Measurements from ENCODE around the gene NXPE4.

DNA sequence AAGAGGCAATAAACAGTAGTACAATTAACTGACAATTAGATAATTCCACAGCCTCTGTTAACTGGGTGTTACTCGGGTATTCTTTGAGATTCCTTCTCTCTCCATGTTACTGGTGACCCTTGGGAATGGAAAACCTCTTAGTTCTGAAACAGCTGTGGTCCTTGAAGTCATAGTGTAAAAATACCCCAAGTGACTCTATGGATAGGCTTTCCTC is 187 bp upstream of the NXPE1 start:
CAGE:
- cytosol, long polyA minus RNA: no peak
- cytosol, long polyA plus RNA: no peak
- long polyA plus RNA: no peak
- nucleus, long polyA minus RNA: no peak
- nucleus, long polyA plus RNA: no peak

DNA sequence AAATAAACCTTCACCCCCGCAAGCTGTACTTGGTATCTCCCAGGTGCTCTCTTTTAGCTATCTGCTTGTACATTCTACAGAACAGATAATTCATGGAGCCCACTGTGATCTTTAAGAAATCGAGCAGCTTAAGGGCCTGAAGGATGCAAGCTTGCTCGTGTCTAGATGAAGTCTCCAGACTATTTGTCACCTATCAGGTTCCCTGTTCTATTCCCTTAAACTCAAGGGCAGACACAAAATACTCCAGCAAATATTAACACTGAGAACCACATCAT is 752 bp downstream of the NXPE4 start:
CAGE:
- cytosol, long polyA minus RNA: no peak
- cytosol, long polyA plus RNA: no peak
- long polyA plus RNA: no peak
- nucleus, long polyA minus RNA: no peak
- nucleus, long polyA plus RNA: no peak

DNA sequence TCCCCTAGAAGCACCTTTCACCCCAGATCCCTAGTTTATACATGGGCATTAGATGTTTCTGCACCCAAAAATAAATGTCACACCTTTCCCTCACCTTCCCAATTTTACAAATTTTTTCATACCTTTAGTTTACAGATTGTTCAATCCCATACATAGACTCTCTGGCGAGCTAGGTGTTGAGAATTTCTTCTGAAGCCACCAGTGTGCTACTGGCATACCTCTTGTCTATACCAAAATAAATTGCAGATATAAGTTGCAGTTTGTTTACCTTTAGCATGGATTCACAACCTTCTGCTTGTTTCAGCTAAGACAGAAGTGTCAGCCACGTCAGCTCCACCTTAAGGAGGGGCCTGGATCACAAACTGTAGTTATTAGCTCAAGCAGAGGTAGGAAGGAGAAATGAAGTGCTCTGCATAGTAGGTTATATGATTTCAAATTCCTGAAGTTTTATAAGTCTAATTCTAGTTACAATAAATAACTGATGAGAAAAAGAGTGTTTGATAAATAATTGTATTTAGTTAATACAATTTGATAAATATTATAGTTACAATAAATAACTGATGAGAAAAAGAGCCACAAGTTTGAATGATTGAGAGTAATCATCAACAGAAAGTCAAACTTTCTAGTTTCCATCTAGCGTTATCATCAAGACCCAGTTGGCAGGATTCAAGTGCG is at the start of gene NXPE4:
TSS of gene NXPE4 (minus strand) at position 317 of the 675 bp plus-strand sequence.
CAGE:
- cytosol, long polyA minus RNA: no peak
- cytosol, long polyA plus RNA: no peak
- long polyA plus RNA: no peak
- nucleus, long polyA minus RNA: no peak
- nucleus, long polyA plus RNA: no peak

DNA sequence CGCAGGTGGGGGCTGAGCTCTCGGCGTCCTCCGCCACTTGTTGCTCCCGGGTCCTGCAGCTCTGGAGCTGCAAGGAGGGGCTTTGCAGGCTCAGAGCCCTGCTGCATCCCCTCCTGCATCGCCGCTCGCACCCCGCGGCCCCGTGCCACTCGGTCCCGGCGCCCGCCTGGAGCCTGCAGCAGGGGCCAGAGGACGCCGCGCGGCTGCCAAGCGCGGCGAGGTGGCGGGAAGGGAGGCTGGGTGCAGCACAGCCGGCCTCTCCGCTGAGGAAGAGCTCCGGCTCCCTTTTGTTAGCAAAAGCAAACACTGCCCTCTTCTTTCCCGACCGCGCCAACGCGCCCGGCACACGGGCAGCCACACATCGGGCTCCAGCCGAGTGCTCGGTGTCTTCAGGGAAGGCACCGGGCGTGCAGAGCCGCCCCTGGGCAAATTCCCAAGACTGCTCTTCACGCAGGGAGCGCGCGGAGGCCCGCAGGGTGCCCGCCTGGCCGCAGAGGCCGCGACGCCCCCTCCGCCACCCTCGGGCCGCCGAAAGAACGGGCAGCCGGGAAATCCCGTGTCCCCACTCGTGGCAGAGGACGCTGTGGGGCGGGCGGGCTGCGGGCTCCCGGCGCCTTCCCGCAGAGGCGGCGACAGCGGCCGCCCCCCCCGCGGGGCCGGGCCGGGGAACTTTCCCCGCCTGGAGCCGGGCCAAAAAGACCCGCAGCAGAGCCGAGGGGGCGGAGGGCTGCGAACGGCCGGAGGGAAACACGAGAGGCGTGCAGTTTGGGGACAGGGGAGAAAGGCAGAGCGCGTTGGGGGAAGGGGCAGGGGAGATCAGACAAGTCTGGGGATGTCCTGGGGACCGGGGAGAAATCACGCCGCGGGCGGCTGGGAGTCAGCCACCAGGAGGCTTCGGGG is 1.0 kb downstream of the CADM1 start:
CAGE:
- cytosol, long polyA minus RNA: no peak
- cytosol, long polyA plus RNA: no peak
- long polyA plus RNA: no peak
- nucleus, long polyA minus RNA: no peak
- nucleus, long polyA plus RNA: no peak

CAGE:
- cytosol, long polyA minus RNA: no peak
- cytosol, long polyA plus RNA: no peak
- long polyA plus RNA: no peak
- nucleus, long polyA minus RNA: no peak
- nucleus, long polyA plus RNA: no peak
Observed at GRCh38 chr11:115560597-115560982, 56.4 kb upstream of the CADM1 start.

DNA sequence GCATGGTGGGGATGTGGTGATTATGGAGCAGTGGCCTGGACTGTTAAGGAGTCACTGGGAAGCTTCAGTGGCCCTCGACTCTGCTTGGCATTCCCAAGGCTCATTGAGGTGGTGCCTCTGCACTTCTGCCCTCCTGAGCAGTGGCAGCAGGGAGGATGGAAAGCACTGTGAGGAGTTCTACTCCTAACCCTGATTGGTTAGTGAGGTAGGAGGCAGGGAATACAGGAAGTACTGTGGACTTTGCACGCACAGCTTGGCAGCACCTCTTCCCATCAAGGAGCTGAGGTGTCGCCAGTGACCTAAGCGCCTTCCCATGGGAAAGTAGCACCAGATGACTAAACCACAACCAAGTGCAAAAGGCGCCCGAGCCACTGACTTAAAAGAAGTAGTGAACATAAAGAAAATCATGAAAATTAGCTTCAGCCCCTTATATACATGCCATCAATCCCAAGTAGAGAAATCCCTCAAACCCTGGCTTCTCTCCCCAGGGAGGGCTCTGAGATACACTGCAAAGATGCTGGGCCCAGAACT is 152.5 kb upstream of the CADM1 start:
CAGE:
- cytosol, long polyA minus RNA: no peak
- cytosol, long polyA plus RNA: no peak
- long polyA plus RNA: no peak
- nucleus, long polyA minus RNA: no peak
- nucleus, long polyA plus RNA: no peak

CAGE:
- cytosol, long polyA minus RNA: no peak
- cytosol, long polyA plus RNA: no peak
- long polyA plus RNA: no peak
- nucleus, long polyA minus RNA: no peak
- nucleus, long polyA plus RNA: no peak
Observed at GRCh38 chr11:115717082-115717641, 212.9 kb upstream of the CADM1 start.

CAGE:
- cytosol, long polyA minus RNA: no peak
- cytosol, long polyA plus RNA: no peak
- long polyA plus RNA: no peak
- nucleus, long polyA minus RNA: no peak
- nucleus, long polyA plus RNA: no peak
Observed at GRCh38 chr11:115840234-115840571, 336.0 kb upstream of the CADM1 start.

DNA sequence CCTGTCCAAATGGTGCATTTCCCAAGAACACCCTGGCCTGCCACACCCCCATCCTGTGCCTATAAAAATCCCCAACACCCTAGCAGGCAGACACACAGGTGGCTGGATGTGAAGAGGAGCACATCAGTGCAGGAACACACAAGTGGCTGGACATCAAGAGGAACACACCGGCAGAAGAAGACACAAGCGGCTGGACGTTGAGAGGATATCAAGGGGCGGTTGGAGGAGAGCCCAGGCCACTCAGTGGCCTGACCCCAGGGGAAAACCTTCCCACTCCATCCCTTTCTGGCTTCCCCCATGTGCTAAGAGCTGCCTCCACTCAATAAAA is 625.1 kb downstream of the BUD13 start:
CAGE:
- cytosol, long polyA minus RNA: no peak
- cytosol, long polyA plus RNA: no peak
- long polyA plus RNA: no peak
- nucleus, long polyA minus RNA: no peak
- nucleus, long polyA plus RNA: no peak

DNA sequence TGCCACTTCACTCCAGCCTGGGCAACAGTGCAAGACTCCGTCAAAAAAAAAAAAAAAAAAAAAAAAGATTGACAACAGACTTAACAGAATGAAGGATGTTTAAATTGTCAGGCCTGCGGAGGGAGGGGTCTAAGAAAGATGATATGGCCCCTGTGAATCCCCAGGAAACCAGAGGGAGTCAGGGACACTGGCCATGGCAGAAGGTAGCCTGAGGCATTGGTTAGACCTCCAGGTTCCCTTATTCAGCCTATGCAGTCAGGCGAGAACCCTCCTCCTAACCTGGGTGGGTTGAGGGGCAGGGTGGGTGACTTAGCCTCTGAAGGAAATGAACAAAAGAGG is 577.5 kb downstream of the BUD13 start:
CAGE:
- cytosol, long polyA minus RNA: no peak
- cytosol, long polyA plus RNA: no peak
- long polyA plus RNA: no peak
- nucleus, long polyA minus RNA: no peak
- nucleus, long polyA plus RNA: no peak

GRCh38 chr11:116339354-116339872 is 433.4 kb downstream of the BUD13 start:
CAGE:
- cytosol, long polyA minus RNA: no peak
- cytosol, long polyA plus RNA: no peak
- long polyA plus RNA: no peak
- nucleus, long polyA minus RNA: no peak
- nucleus, long polyA plus RNA: no peak

CAGE:
- cytosol, long polyA minus RNA: no peak
- cytosol, long polyA plus RNA: no peak
- long polyA plus RNA: no peak
- nucleus, long polyA minus RNA: no peak
- nucleus, long polyA plus RNA: no peak
Observed at GRCh38 chr11:116445374-116445933, 327.3 kb downstream of the BUD13 start.

CAGE:
- cytosol, long polyA minus RNA: no peak
- cytosol, long polyA plus RNA: no peak
- long polyA plus RNA: no peak
- nucleus, long polyA minus RNA: no peak
- nucleus, long polyA plus RNA: no peak
Observed at GRCh38 chr11:116835692-116836847, 1.4 kb downstream of the APOA1 start.

DNA sequence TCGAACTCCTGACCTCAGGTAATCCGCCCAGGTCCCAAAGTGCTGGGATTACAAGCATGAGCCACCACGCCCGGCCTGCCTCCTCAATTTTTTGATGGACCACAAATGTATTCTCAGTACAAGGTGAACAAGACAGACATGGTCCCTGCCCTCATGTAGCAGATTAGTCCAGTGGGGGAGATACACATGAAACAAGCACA is 76.9 kb upstream of the APOA1 start:
CAGE:
- cytosol, long polyA minus RNA: no peak
- cytosol, long polyA plus RNA: no peak
- long polyA plus RNA: no peak
- nucleus, long polyA minus RNA: no peak
- nucleus, long polyA plus RNA: no peak

CAGE:
- cytosol, long polyA minus RNA: no peak
- cytosol, long polyA plus RNA: no peak
- long polyA plus RNA: no peak
- nucleus, long polyA minus RNA: no peak
- nucleus, long polyA plus RNA: no peak
Observed at GRCh38 chr11:116933594-116934651, 96.5 kb upstream of the APOA1 start.

GRCh38 chr11:116981466-116981841 is 116.8 kb downstream of the SIK3 start:
CAGE:
- cytosol, long polyA minus RNA: no peak
- cytosol, long polyA plus RNA: no peak
- long polyA plus RNA: no peak
- nucleus, long polyA minus RNA: no peak
- nucleus, long polyA plus RNA: no peak

CAGE:
- cytosol, long polyA minus RNA: no peak
- cytosol, long polyA plus RNA: no peak
- long polyA plus RNA: no peak
- nucleus, long polyA minus RNA: no peak
- nucleus, long polyA plus RNA: no peak
Observed at GRCh38 chr11:116992990-116994374, 104.7 kb downstream of the SIK3 start.

GRCh38 chr11:117013302-117013732 is 84.9 kb downstream of the SIK3 start:
CAGE:
- cytosol, long polyA minus RNA: no peak
- cytosol, long polyA plus RNA: no peak
- long polyA plus RNA: no peak
- nucleus, long polyA minus RNA: no peak
- nucleus, long polyA plus RNA: no peak

CAGE:
- cytosol, long polyA minus RNA: no peak
- cytosol, long polyA plus RNA: no peak
- long polyA plus RNA: no peak
- nucleus, long polyA minus RNA: no peak
- nucleus, long polyA plus RNA: no peak
Observed at GRCh38 chr11:117171820-117172256, 6.7 kb upstream of the SIDT2 start.

GRCh38 chr11:117206661-117207349 is 7.6 kb downstream of the TAGLN start:
CAGE:
- cytosol, long polyA minus RNA: no peak
- cytosol, long polyA plus RNA: no peak
- long polyA plus RNA: no peak
- nucleus, long polyA minus RNA: no peak
- nucleus, long polyA plus RNA: no peak

Data from keratinocyte (primary cell).